ENCODE results near the gene PROB1.

GRCh38 chr5:139138693-139139334, 59.4 kb downstream of the SIL1 start:
- PRO-cap: no peak
- RAMPAGE, long total RNA, 2 experiments: no peak in any of the 2 experiments

- PRO-cap: no peak
- RAMPAGE, long total RNA, 2 experiments: no peak in any of the 2 experiments
Measured at GRCh38 chr5:139276969-139277776, 16.4 kb upstream of the MATR3 start.

DNA sequence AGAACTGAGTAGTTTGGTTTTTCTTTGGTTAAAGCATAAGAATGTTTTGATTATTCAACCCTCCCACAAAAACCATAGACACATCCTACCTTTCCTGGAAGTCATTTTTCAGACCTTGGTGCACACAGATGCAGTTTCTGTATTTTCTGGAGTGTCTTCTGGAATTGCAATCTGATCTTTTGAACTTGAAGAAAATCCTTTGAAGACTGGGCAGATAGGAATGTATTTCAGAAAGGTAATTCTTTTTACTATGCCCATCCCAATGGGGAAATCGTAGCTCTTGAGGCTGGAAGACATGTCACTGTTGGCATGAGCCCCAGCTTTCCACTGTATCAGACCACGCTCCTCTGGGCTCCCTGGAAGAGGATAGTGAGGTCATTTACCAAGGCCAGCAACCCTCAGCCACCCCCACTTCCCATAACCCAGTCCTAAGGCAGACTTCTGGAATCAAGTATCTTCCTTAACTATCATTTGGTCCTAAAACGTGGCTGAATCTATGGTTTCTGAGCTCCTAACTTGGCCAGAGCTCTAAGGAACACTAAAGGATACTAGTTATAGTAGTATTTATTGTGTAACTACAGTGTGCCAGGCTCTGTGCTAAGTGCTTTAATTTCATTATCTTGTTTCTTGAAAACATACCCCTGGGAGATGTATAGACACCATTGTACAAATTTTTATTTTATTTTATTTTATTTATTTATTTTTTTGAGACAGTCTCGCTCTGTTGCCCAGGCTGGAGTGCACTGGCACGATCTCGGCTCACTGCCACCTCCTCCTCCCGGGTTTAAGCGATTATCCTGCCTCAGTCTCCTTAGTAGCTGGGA, 11.0 kb downstream of the SLC23A1 start:
- PRO-cap: no peak
- RAMPAGE, long total RNA, 2 experiments: no peak in any of the 2 experiments

DNA sequence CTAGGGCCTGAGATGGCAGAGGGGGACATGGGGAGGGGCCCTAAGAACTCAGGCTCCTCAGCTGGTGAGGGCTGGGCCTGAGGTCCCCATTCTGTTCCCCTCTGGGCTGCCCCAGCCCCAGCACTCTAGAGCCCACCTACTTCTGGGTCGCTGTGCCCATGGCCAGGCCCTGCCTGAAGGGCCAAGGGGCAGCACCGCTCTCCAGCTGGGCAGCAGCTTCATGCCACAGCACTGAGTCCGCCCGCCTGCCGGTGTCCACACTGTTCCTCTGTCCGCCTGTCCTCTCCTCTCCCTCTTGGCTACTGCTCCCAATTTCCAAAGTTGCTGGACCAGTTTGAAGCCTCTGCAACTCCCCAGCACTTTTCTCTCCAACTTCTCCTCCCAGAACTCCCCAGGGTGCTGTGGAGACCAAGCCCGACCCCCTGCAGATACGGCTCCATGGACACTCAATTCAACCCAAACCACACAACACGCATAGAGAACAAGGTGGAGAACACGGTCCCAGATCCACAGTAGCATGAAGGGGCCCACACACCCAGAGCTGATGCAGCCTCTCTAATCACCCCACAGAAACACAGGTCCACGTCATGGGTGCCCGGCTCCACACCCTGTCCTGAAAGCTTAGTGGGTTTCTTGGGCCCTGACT, 1.2 kb upstream of the SLC23A1 start:
- PRO-cap: bidirectional peak, plus-strand start at position 371 of the sequence, minus-strand start at position 270 of the sequence
- RAMPAGE, long total RNA, 2 experiments: start-site peak on the minus strand in 1 of 2 experiments, centred at position 263 of the sequence, 119 reads per replicate

DNA sequence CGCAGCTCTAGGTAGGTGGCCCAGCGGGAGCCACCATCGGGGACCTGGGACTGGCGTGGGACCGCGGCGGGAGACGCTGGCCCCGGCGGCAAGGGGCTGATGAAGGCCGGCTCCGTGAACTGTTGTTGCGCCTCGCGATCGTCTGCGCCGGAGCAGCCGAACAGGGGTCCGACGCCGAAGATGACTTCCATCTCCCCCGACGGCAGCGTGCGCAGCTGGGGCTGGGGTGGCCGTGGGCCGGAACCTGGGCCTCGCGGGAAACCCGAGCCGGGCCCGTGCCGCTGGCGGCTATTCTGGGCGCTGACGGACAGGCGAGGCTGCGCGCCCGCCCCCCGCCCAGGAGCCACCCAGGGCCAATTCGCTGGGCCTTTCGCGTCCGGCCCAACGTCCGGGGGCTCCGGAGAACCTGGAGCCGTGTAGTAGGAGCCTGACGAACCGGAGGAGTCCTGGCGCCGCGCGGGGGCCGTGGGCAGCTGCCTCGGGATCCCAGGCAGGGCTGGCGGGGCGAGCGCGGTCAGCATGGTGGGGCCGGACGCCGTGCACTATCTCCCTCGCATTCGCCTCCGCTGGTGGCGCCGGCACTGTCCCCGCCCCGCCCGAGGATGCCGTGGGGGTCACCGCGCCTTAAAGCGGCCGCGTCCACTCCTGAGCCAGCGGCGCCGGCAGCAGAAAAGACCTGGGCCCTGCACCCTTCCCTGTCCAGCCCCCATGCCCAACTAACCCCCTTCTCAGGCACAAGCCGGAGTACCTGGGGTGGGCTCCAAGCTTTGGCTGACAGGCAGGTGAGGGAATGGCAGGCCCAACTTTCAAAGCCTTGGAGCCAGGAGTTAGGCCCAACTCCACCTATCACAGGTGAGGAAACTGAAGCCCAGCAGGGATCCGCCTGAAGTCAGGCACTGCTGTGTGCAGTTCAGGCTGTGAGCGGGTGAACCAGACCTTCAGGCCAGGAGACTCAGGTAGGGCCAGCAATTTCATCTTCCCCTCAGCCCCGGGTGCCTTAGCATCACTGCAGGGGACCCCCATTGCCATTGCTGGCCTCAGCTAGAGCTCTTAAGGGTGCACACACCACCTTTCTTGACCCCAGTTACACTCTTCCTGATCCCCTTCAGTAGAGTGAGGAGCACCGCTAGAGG, at the start of gene PROB1:
TSS of gene PROB1 (minus strand) at position 544 of the 1,133 bp plus-strand sequence.
- PRO-cap: unidirectional peak, minus-strand start at position 544 of the sequence
- RAMPAGE, long total RNA, 2 experiments: no peak in any of the 2 experiments

DNA sequence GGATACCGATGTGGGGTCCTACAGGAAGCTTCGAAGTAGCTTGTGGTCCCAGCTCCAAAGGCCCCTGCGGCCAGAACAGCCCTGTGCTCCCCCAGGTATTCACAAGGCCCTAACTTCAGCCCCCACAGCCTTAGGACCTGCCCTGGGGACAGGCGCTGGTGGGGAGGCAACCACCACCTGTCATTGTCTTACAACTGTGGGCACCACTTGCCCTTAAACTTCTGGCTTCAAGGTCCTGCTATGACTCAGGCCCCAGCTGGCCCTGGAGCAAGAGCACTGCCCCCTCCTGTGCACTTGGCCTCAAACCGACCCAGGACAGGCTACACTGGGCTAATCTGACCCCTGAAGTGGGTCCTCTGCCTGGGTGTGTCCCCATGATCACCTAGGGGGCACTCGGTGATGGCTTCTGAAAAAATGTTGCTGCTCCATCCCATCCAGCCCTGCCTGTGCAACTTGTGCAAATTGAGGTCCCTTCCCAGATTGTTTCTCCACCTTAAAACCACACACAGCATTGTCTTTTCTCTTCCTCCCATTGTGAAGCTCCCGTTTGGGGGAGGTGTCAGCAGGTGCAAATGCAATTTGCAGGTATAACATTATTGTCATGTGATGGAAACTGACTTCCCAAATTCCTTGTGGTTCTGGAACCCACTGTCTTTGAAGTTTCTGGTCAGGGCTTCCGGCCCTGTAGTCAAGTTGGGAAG, 1.1 kb upstream of the PROB1 start:
- PRO-cap: no peak
- RAMPAGE, long total RNA, 2 experiments: no peak in any of the 2 experiments

GRCh38 chr5:139414376-139415003, 10.6 kb upstream of the SPATA24 start:
- PRO-cap: no peak
- RAMPAGE, long total RNA, 2 experiments: no peak in any of the 2 experiments

GRCh38 chr5:139461692-139462168, 813 bp downstream of the ECSCR start:
- PRO-cap: no peak
- RAMPAGE, long total RNA, 2 experiments: no peak in any of the 2 experiments

GRCh38 chr5:139480904-139481610, 1.5 kb downstream of the STING1 start:
- PRO-cap: no peak
- RAMPAGE, long total RNA, 2 experiments: no peak in any of the 2 experiments

DNA sequence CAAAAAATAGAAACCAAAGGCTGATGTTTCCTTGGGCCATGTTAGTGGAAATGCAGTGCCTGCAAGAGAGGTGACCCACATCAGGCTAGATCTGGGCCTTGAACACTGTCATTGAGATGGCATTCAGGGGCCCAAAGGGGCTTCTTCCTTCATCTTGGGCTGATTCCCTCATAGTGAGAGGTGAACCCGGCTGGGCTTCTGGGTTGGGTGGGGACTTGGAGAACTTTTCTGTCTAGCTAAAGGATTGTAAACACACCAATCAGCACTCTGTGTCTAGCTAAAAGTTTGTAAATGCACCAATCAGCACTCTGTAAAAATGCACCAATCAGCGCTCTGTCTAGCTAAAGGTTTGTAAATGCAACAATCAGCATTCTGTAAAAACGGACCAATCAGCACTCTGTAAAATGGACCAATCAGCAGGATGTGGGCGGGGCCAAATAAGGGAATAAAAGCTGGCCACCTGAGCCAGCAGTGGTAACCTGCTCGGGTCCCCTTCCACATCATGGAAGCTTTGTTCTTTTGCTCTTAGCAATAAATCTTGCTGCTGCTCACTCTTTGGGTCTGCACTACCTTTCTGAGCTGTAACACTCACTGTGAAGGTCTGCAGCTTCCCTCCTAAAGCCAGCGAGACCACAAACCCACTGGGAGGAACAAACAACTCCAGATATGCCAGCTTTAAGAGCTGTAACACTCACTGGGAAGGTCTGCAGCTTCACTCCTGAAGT, 20.4 kb upstream of the STING1 start:
- PRO-cap: no peak
- RAMPAGE, long total RNA, 2 experiments: no peak in any of the 2 experiments

DNA sequence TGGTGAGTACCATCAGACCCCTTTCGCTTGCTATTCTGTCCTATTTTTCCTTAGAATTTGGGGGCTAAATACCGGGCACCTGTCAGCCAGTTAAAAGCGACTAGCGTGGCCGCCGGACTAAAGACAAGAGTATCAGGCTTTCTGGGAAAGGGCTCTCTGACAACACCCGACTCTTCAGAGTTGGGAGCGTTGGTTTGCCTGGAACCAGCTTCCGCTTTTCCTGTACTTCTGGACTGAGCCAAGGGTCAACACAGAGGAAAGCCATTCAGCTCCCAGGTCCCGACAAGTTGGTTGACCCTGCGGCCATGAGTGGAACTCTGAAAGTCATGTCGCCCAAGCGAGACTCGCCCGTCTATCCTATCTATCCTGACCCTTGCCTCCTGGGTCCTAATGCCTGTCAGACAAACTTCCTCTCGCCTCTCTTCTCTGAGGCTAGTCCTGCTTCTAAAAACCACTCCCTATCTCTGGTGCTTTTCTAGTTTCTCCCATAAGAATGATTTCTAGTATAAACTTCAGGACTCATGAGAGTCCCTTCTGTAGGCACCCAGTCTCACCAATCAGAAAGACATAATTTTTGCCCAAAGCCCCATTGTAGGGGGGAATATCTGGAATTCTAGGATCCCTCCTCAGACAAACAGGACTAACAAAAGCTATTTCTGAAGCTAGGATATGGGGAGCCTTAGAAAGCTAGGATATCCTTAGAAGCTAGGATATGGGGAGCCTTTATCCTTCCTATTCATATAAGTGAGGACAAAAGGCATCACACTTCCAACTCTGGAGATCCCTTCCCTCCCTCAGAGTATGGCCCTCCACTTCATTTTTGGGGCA, 21.5 kb upstream of the STING1 start:
- PRO-cap: no peak
- RAMPAGE, long total RNA, 2 experiments: no peak in any of the 2 experiments

- PRO-cap: no peak
- RAMPAGE, long total RNA, 2 experiments: no peak in any of the 2 experiments
Measured at GRCh38 chr5:139543253-139543991, 17.7 kb upstream of the UBE2D2 start.

DNA sequence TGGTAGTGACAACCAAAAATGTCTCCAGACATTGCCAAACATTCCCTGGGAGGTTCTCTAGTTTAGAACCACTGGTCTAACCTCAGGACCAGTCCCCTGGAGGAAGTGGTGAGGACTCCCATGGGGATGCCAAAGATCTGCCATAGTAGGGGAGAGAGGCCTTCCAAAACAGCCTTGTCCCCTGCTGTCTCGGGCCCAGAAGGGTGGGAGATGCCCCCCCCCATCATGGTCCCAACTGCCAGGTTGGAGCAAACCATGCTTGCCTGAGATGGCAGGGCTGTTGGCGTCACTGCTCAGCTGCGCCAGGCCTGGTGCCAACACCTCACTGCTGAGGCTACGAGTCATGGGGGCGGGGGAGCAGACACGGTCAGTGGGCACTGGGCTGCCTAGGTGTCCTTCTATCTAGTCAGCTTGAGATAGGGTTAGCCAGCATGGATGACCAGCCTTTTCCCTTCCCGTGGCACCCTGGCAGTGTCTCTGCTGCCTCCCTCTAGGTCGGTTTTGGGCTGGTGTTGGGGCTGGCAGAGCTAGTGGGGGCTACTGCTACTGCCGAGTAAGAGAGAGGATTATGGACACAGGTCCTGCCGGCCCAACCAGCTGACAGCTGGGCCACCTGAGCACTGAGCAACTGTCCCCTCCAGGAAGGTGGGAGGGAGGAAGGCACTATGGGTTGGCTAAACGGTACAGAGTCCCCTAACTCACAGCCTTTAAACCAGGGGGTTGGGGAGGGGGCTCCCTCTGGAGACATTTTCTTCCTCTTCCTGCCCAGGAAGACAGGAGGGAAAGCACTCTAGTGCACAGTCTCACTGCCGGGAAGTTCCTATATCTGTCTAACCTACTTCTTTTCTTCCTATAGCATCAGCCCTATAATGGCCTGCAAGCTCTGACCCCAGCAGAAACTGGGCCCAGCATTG, 8.2 kb upstream of the CXXC5 start:
- PRO-cap: no peak
- RAMPAGE, long total RNA, 2 experiments: no peak in any of the 2 experiments

- PRO-cap: no peak
- RAMPAGE, long total RNA, 2 experiments: no peak in any of the 2 experiments
Measured at GRCh38 chr5:139646942-139648036, 860 bp upstream of the CXXC5 start.

GRCh38 chr5:139707537-139707943, 59.4 kb downstream of the CXXC5 start:
- PRO-cap: no peak
- RAMPAGE, long total RNA, 2 experiments: no peak in any of the 2 experiments

DNA sequence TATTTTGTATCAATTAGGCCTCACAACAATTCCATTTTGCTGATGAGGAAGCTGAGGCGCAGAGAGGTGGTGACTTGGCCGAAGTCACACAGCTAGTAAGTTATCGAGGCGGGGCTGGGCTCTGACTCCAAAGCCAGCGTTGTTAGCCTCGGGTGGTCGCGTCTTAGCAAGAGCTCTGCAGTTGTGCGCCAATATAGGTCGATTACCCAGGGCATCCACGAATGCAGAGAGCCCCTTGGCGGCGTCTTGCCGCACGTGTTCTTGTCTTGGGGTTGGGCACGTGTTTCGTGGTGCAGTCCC, 62.2 kb downstream of the CXXC5 start:
- PRO-cap: no peak
- RAMPAGE, long total RNA, 2 experiments: no peak in any of the 2 experiments

DNA sequence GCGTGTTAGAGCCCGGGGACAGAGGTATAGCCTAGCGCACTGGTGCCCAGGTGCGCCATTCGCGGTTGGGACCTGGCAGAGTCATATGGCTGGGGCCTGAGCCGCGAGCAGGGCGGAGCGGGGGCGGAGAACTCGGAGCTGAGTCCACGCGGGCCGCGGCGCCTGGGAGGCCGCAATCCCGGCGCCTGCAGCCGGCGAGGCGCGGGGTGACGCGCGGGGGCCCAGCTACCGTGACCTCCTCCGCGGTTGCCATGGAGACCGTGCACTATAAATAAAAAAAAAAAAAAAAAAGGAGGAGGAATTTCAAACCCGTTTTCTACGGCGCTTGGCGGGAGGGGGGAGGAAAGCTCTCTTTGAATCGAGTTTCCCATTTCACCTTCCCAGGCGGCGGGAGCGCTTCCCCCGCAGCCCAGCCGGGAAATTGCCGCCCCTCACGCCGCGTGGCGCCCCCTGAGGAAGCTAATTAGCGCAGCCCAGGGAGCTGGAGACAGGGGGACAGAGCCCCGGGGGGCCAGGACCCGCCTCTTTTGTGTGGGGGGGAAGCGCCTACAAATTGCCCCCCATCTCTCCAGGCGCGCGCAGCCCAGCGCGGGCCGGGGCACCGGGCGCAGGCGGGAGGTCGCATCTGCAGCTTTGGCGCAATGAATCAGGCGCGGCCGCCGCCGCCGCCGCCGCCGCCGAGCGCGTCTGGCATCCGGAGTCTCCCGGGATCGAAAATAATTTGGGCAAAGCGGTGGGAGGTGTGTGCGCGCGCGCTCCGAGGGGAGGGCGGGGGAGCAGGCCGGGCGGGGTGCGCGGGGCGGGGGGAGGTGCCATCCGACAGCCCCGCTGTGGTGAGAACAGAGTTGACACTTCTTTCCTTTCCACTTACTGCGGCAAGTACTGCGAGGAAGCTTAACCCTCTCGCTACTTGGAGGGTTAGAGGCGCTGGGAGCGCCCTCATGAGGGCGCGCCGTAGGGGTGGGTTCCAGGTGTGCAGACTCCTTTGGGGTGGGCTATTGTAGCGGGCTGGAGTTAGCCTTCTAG, 62.8 kb downstream of the CXXC5 start:
- PRO-cap: unidirectional peak, minus-strand start at position 689 of the sequence
- RAMPAGE, long total RNA, 2 experiments: no peak in any of the 2 experiments

DNA sequence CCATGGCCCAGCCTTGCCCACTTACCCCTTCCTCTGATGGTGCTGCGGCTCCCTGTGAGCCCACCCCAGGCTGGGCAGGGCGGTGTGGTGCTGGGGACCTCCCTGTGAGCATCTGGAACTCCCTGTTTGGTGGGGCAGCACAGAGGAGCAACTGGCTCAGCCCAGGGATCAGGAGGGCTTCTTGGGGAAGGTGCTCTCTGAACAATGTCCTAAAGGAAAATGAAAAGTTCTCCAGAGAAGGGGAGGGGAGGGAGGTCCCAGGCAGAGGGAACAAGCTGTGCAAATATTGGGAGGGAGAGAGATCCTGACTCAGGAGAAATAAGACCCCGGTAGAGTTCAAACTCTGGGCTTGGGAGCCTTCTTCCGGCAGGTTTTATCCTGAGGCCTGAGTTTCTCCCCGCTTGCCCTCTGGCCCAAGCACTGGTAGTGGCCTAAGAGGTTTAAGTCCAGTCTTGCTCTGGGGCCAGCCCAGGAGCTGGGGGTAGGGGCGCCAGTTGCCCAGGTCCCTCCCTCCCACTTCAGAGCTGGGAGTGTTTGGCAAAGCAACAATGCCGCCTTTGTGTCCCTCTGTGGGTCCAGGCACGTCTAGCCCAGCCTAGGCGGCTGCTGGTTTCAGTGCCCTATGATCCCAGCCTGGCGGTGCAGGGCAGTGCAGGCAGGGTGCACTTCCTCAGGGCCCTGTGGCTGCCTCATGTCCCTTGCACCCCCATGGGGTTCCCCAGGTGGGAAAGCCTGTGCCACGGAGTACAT, 62.0 kb upstream of the PSD2 start:
- PRO-cap: no peak
- RAMPAGE, long total RNA, 2 experiments: no peak in any of the 2 experiments

DNA sequence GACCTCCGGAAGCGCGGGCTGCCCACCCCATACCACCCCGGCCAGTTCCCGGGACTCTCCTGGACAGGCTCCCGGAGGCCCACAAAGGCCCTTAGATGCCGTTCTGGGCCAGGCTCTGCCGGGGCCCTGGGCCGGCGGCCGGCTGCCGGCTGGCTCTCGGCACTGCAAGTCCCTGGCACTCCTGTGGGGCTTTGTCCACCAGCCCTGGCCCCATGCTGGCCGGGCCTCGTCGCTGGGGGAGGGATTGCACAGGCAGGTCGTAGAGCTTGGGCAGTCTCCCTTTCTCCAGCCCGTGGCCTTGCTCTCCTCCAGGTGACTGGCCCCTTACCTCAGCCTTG, 7.1 kb upstream of the PSD2 start:
- PRO-cap: no peak
- RAMPAGE, long total RNA, 2 experiments: no peak in any of the 2 experiments

GRCh38 chr5:139982157-139982904, 60.8 kb downstream of the NRG2 start:
- PRO-cap: no peak
- RAMPAGE, long total RNA, 2 experiments: no peak in any of the 2 experiments